Airway epithelial cell (primary cell): ENCODE results near the gene RIMBP2.

- RAMPAGE, long total RNA, result no peak
Measured at GRCh38 chr12:125330805-125331325, 144.7 kb downstream of the TMEM132B start.

GRCh38 chr12:125387182-125387785 is 201.1 kb downstream of the TMEM132B start:
- RAMPAGE, long total RNA, result no peak

GRCh38 chr12:125861514-125862203 is 675.5 kb downstream of the TMEM132B start:
- RAMPAGE, long total RNA, result no peak

GRCh38 chr12:127062025-127062532 is 1204.9 kb upstream of the TMEM132C start:
- RAMPAGE, long total RNA, result no peak

DNA sequence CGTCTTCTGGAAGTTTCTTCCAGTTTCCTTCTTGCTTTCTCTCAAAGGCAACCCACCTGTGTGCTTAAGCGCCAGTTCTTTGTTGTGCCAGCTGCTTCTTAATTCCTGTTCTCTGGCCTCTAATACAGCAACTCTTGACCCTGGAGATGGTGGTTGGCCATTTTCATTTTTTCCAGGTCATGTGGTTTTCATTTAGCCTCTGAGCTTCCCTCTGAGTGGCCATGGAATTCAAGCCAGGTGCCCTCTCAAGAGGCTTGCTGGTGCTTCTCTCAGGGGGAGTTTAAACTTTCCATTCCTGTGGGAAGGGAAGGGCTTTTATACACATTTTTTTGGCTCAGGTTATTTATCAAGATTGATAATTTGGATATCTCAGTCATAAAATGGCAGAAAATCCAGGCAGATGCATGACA is 950.0 kb upstream of the TMEM132C start:
- RAMPAGE, long total RNA, result no peak

GRCh38 chr12:127623906-127624364 is 643.0 kb upstream of the TMEM132C start:
- RAMPAGE, long total RNA, result no peak

GRCh38 chr12:127829594-127829793 is 437.5 kb upstream of the TMEM132C start:
- RAMPAGE, long total RNA, result no peak

GRCh38 chr12:128191629-128192057 is 75.3 kb upstream of the TMEM132C start:
- RAMPAGE, long total RNA, result no peak

- RAMPAGE, long total RNA, result no peak
Measured at GRCh38 chr12:129379482-129379900, 524.3 kb downstream of the TMEM132D start.

- RAMPAGE, long total RNA, result no peak
Measured at GRCh38 chr12:129381775-129382084, 522.1 kb downstream of the TMEM132D start.

GRCh38 chr12:130070064-130070683 is 92.1 kb upstream of the FZD10 start:
- RAMPAGE, long total RNA, result no peak

GRCh38 chr12:130716125-130716875 is at the start of gene RIMBP2:
Gene RIMBP2 (minus strand): TSS chr12:130716299.
- RAMPAGE, long total RNA, result no peak

DNA sequence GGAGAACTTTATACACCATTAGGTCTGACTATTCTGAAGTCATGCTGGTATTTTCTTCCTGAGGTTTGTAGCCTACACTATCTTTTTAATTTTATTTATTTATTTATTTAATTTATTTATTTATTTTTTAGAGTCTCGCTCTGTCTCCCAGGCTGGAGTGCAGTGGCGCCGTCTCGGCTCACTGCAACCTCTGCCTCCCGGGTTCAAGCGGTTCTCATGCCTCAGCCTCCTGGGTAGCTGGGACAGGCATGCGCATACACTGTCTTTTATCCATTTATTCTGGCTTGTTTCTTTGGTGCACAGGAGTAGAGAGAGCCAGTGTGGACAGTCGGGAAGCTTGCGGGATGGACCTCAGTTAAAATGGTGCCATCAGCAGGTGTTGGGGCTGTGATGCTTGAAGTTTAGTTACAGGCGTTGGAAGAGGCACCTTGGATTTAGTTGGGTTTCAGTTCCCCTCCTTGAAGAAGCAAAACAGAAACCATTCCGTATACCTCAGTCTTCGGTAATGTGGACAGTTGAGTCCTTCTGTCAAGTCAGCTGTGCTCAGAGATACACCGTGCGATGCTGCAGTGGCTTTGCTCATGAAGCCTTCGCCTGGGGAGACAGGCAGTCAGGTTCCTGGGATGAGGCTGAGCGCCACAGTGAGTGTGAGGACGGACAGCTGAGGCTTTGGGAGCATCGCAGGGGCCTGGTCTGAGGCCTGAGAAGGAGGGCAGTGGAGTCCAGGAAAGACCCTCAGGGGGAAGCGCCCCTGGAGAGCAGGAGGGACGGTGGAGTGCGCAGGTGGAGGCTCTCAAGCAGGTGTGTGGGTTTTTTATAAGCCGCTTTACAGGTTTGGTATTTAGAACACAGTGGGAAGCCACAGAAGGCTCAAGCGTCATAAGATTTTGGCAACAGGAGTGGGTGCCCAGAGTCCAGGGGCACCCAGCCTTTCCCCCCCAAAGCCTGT is 7.3 kb downstream of the RAN start:
- RAMPAGE, long total RNA, result no peak

DNA sequence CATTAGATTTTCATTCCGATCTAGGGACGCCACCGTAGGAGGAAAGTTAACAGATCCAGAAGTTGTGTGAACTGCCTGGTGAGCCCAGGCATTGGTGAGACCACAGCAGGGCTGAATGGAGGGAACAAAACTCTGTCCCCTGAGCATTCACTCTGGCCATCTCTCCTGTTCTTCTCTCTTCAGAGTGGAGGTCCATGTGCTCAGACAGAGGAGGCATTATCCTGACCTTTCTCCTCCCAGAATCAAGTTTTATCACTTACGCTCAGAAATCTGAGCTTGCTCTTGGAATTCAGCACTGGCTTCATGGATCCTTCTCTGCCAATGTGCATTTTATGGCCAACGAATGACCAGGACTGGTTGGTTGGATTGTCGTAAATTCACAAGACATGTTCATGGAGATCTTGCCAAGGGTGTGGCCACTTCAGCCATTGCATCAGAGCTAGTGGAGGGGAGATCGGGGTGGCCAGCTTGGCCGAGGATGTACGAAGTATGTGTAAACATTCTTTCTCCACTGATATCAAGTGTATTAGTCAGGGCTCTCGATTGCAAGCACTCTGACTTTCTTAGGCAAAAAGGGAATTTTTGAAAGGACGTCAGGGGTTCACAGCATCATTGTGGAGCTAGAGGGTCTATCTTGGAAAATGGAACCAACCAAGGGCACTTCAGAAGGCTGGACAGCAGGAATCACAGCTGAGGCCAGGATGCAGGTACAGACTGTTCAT is 33.1 kb upstream of the ADGRD1 start:
- RAMPAGE, long total RNA, result no peak

- RAMPAGE, long total RNA, result no peak
Measured at GRCh38 chr12:130993704-130994407, 40.1 kb downstream of the ADGRD1 start.

GRCh38 chr12:131011088-131011362 is 57.3 kb downstream of the ADGRD1 start:
- RAMPAGE, long total RNA, result no peak

DNA sequence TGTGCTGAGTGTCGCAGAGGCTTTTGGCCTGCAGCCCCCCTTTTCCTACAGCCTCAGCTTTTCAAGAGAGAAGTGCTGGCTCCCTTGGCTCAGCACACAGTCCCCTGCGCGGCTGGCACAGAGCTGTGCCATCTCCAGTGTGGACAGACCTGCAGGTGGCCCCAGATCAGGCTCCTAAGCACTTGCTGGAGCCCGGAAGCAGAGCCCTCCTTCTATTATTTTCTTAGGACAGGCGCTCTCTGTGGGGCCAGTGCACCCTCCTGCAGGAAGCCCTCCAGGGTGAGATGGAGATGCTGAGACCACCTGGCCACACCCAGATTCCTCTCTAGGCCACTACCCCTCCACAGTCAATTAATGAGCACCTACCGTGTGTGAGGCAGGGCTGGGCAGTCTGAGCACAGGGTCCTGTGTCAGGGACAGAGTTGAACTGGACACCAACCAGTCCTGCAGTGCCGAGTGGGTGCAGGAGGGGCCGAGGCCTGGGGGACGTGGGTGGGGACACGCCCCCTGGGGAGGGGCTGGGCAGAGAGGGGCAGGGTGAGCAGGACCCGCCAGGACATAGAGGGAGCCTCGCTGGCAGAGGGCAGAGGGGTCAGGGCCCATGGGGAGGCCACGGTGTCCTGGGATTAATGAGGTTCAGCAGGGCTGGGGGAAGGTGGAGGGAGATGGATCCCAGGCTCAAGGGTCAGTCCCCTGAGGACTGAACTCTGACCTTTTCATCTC is 267.8 kb downstream of the ADGRD1 start:
- RAMPAGE, long total RNA, result no peak

DNA sequence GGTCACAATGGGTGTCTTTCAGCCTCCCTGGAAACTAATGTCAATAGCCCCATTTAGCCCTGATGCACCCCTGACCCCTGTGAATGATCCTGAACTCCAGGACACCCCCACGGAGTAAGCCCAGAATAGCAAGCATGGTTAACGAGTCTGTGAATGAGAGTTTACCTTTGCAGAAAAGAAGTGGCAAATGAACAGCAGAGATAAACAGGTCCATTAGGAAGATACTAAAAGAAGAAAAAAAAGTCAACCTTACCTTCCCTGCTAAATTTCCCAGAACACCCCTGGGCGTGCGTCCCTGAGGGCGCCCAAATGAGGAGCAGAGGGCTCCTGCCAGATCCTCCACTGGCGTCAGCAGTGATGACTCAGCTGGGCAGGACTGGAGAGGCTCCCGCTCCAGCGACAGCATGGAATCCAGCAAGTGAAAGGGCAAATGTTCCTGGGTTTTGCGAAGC is 314.3 kb downstream of the ADGRD1 start:
- RAMPAGE, long total RNA, result no peak

GRCh38 chr12:131371246-131372199 is 339.4 kb upstream of the SFSWAP start:
- RAMPAGE, long total RNA, result no peak

DNA sequence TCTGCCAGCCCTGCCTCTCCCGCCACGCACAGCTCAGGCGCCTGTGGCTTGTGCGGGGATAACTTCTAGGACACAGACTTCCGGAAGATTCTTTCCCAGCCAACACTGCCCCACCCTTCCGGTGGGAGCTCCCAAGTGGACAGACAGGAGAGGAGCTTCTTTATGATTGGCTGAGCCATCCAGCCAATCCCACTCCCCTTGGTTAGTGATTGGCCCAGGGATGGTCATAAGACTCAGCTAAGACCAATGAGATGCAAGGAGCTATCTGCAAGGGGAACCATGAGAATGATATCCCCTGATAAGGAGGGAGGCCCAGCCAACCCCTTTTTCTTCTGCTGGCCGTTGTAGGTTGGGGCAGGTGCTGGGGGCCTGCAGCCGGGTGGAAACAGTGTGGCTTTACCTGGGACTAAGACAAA is 118.6 kb upstream of the SFSWAP start:
- RAMPAGE, long total RNA, result no peak